CD14-positive monocyte (primary cell): Measurements from ENCODE around the genes CGAS and EEF1A1.

- CAGE, long polyA plus RNA, result no peak
These were observed 129.3 kb downstream of the OGFRL1 start for GRCh38 chr6:71417888-71418352.

DNA sequence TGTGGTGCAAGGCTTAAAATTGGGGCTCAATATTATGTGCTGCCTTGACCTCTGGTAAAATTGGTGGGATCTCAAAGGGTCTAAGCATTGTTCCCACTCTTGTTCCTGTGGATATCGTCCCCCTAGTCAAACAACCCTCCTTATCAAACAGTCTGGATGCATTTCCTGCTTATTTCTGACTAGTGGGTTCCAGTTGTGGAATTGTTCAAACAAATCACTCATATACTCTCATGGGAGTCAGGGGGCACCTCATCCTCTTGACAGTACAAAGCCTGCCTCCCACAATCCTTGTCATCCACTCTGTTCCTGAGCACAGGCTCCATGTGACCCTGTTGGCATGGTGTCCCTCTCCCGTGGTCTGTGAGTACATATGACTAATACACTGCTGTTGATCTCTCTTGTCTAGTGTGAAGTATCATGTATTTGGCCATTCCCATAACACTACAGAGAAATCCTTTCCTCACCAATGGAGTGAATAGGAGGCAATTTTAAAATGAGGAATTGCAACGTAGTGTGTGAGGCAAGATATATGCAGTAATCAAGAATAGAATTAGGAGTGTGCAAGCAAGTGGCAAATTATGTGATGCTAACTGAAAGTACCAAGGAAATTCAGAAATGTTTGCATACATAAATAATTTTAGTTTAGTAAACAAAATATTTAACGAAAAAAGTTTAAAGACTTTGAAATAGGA, 185.3 kb downstream of the OGFRL1 start:
- CAGE, long polyA plus RNA, result no peak

GRCh38 chr6:71478475-71479513, 190.2 kb downstream of the OGFRL1 start:
- CAGE, long polyA plus RNA, result no peak

DNA sequence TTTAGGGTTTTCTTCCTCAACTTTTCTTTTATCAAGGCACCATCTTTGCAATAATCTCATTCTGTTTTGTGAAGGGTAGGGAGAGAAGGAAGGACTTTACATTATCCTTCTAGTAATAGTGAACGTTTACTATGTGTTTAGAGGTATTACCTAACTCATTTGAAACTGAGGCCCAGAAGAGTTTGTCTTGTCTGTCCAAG, 164.8 kb downstream of the RIMS1 start:
- CAGE, long polyA plus RNA, result no peak

DNA sequence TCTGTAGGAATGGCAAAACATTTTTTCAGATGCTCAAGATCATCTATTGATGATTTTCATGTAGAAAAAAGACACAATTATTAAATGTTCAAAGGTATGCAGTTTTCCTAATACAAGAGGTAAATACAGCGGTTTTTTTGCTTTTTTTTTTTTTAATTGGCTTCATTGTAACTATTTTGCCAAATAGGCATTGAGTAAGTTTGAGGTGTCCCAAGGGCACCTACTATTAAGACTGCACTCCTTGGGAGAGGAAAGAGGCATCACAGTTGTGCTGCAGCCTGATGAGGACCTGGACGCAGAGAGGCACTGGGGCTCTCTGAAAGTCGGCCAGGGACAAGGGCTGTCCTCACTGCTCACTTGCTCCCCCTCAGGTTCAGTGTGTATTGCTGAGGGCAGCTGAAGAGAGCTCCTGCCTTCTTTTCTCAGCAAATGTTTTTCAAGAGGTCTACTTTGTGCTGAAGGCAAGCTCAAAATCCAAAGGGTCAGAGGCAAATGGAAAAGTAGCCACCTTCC, 331.7 kb downstream of the RIMS1 start:
- CAGE, long polyA plus RNA, result no peak

DNA sequence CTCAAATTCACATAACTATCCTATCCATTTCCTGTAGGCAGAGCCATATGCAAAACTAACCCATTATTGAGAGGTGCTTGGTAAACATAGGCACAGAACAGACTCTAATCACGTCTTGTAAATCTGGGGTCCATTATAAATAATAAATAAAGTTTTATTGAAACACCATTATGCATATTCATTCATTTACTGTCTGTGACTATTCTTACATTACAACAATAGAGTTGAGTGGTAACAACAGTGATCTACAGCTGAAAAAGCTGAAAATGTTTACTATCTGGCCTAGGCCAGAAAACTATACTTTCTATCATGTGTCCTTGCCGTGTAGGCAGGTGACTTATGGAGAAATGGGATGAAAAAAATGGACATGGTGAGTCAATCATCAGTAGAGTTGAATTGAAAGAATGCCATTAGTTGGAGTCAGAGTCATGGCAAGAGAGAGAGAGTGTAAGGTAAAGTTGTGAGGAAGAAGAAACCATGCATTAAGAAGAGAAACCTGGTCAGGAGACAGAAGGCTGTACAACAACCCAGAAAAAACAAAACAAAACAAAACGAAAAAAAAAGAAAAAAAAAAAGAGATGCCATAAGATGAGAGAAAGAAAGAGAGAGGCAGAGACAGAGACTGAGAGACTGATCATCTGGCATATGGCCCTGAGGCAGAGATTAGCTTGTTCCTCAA, 25.2 kb downstream of the KCNQ5 start:
- CAGE, long polyA plus RNA, result no peak

GRCh38 chr6:72816445-72816831, 194.6 kb downstream of the KCNQ5 start:
- CAGE, long polyA plus RNA, result no peak

DNA sequence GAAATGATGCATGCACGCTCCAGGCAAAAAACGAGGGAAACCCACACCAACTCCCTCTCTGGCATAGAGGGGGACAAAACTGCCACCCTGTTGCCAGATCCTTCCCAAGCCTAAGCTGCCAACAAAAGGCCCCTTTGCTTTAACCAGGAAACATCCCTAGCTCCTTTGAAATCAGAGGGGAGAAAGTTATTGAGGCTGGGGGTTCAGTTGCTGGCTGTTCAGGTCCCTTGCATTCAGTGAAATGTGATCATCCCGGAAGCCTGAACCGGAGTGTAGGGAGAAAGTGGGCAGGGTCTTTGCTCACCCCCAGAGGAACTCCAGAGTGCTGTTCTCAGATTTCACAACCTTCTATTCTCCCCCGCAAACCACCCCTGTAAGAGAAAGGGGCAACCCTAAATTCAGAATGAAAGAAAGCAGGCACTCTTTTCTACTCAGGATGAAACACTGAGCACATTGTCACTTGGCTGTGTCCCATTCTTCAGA, 139.9 kb downstream of the KHDC1L start:
- CAGE, long polyA plus RNA, result no peak

- CAGE, long polyA plus RNA, result no peak
These were observed 36.3 kb upstream of the KHDC1 start for GRCh38 chr6:73299327-73299689.

DNA sequence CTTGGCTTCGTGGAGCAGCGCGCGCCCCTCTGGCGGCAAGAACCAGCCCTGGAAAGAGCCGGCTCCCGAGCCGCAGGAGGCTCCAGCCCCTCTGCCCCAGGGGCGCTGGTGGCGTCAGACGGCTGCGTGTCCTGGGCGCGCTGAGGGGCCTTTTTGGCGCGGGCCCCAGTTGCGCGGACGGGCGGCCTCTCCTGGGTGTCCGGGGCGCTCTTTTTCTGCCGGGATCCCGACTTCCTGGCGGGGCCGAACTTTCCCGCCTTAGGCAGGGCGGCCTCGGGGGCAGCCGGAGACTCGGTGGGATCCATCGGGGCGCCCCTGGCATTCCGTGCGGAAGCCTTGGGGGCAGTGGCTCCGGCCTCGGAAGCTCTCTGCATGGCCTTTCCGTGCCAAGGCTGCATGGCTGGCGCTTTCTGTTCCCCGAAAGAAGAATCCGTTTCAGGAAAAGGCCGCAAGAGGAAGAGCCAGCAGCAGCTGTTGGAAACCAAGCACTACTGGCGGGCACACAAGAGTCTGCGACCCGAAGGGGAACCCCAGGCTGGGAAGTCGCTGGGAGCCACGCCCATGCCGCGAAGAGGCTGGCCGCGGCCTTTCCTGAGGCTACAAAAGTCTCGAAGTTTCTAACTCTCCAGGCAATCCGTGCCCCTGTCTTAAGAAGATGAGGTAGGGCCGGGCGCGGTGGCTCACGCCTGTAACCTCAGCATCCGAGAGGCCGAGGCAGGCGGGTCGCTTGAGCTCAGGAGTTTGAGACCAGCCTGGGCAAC, at the start of gene CGAS:
Gene CGAS (minus strand): TSS at position 514 of the 761 bp plus-strand sequence.
- CAGE, long polyA plus RNA, result no peak

DNA sequence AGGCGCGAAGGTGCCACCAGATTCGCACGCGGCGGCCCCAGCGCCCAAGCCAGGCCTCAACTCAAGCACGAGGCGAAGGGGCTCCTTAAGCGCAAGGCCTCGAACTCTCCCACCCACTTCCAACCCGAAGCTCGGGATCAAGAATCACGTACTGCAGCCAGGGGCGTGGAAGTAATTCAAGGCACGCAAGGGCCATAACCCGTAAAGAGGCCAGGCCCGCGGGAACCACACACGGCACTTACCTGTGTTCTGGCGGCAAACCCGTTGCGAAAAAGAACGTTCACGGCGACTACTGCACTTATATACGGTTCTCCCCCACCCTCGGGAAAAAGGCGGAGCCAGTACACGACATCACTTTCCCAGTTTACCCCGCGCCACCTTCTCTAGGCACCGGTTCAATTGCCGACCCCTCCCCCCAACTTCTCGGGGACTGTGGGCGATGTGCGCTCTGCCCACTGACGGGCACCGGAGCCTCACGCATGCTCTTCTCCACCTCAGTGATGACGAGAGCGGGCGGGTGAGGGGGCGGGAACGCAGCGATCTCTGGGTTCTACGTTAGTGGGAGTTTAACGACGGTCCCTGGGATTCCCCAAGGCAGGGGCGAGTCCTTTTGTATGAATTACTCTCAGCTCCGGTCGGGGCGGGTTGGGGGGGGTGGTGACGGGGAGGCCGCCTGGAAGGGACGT, at the start of gene EEF1A1:
Gene EEF1A1 (minus strand): TSS at position 275 of the 686 bp plus-strand sequence.
- CAGE, long polyA plus RNA, result start-site peak on the minus strand centred at position 273 of the sequence, 11 bp wide, 149 and 265 reads in 2 replicates

- CAGE, long polyA plus RNA, result no peak
These were observed 1.0 kb upstream of the SLC17A5 start for GRCh38 chr6:73654750-73655244.

GRCh38 chr6:73695145-73695456, 902 bp upstream of the CD109 start:
- CAGE, long polyA plus RNA, result no peak

DNA sequence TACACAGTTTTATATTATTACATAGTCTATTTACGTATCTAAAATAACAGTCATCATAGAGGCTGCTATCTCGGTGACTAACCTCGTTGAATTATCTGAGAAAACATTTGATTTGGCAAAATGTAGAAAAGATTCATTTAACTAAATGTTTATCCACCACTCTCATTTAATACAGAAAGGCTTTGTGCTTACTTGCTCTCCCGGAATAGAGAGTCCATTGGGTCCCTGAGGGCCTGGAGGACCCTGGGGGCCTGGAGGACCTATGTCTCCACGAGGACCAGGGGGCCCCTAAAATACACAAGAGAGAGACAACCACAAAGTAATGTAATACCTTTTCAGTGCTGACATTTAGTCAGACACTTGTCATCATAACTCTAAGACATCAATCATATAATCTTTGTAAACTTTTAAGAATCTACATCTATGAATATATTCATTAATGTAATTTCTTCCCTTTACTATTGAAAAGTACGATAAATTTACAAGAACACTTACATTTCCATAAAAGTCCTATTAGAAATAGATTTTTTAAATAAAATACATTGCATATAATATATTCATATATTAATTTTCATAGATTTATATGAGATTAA, 103.4 kb downstream of the COL12A1 start:
- CAGE, long polyA plus RNA, result no peak

GRCh38 chr6:75603502-75603968, 1.9 kb downstream of the SENP6 start:
- CAGE, long polyA plus RNA, result no peak

DNA sequence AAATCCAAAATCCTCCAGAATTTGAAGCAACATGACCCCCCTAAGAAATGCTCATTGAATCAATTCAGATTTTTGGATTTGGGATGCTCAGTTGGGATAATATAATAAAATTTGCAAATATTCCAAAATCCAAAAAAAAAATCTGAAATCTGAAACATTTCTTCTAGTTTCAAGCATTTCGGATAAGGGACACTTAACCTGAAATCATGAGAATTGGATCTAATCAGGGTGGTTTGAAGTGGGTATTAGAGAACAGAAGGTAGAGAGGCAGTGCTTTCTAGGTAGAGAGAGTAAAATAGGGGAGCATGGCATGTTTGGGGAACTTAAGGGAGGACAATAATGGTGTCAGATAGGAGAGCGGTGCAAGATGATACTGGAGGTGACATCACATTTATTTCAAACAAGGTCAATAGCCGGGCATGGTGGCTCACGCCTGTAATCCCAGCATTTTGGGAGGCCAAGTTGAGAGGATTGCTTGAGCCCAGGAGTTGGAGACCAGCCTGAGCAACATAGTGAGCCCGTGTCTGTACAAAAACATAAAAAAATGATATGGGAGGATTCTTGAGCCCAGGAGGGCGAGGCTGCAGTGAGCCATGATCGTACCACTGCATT, 5.1 kb downstream of the SENP6 start:
- CAGE, long polyA plus RNA, result no peak

DNA sequence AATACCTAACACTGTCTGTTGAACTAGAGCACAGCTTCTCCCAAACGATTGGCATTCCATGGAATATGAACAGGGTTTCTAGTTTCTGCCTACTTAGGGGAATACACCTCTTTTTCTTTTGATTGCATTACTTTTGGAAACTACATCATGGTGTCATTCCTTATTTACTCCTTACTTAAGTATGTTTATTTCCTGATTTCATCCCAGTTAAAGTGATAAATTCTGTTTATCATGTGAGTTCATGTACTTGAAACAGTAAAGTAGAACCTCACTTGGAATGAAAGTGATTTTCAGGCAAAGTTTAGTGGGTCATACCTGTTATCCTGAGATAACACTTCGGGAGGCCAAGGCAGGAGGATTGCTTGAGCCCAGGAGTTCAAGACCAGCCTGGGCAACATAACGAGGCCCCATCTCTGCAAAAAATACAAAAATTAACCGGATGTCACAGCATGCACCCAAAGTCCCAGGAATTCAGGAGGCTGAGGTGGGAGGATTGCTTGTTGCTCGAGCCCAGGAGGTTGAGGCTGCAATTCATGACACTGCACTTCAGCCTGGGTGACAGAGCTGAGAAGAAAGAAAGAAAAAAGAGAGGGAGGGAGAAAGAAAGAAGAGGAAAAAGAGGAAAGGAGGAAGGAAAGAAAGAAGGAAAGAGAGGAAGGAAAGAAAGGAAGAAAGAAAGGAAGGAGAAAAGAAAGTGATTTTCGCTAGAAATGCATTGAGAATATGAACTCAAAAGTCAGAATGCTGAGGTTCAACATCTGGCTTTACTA, 6.4 kb downstream of the SENP6 start:
- CAGE, long polyA plus RNA, result no peak

GRCh38 chr6:75889898-75890276, 140.8 kb downstream of the MYO6 start:
- CAGE, long polyA plus RNA, result no peak

DNA sequence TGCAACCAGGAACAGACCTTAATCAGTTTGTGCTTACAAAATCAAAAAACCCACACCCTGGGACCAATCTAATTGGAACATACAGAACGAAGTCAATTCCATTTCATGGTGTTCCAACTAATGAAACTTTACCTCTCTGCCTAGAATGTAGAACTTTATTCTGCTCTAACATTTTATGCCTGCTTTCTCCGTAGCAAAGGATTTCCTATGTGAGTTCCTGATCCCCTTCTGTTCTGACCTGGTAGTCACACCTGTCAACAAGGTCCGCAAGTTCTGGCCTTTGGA, 390.3 kb downstream of the HTR1B start:
- CAGE, long polyA plus RNA, result no peak

DNA sequence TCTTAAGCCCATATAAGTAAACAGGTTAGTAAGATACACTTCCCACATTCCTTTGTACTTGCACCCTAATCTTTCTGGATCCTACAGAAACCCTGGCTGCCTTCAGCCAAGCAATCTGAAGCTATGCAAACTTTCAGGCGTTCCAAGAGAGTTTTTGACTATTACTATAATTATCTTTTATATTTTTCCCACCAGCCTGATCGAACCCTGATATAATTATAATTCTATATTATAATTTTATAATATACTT, 182.0 kb downstream of the MEI4 start:
- CAGE, long polyA plus RNA, result no peak